Measurements from ENCODE around the genes BUB1, ANAPC1 and ZC3H6.

DNA sequence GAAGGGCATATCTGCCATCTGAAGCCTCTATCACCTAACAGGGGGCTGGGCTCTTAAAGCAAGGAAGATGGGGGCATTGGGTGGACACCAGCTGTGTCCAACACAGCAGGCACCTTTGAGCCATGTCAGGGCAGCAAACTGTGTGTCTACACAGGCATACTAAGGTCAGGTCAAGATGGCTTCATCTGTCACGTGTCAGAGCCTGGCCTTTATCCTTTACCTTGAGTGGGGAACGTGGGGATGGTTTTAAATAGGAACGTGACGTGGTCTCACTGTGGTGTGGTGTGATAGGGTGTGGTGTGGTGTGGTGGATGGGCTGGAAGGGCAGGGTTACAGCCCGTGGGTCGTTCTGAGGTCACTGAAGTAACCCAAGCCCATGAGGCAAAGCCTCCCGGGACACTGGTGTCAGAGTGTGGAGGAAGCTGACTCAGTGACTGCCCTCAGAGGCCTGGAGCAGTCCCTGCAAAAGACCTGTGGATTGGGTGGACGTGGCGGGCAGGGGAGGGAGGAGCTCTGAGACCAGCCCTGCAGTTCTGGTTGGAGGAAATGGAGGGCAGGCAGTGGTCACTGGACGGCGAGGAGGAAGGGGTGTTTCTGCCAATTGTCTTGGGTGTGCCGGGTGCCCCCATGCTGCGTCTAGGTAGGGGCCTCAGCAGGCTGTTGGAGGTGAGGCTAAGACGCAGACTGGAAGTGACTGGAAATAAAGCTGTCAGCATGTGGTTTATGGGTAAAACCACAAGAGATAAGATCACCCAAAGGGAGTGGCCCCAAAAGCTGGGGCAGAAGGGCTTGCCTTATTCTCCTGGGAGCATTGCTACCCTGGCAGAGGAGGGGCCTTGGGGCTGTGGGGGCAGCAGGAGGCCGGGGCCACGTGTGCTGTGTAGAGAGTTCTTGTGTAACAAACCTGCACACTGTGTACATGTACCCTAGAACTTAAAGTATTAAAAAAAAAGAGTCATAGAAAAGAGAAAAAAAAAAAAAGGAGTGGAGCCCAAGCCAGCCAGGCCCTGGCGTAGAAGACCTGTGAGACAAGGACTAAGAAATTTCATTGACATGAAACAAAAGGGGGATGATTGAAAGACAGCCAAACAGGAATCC lies 84.8 kb downstream of the SH3RF3 start:
CAGE:
- cytosol, long polyA minus RNA: no peak
- cytosol, long polyA plus RNA: no peak
- long polyA plus RNA: no peak
- nucleus, long polyA minus RNA: no peak
- nucleus, long polyA plus RNA: no peak

CAGE:
- cytosol, long polyA minus RNA: no peak
- cytosol, long polyA plus RNA: no peak
- long polyA plus RNA: no peak
- nucleus, long polyA minus RNA: no peak
- nucleus, long polyA plus RNA: no peak
These were observed 113.5 kb downstream of the SH3RF3 start for GRCh38 chr2:109242089-109243361.

DNA sequence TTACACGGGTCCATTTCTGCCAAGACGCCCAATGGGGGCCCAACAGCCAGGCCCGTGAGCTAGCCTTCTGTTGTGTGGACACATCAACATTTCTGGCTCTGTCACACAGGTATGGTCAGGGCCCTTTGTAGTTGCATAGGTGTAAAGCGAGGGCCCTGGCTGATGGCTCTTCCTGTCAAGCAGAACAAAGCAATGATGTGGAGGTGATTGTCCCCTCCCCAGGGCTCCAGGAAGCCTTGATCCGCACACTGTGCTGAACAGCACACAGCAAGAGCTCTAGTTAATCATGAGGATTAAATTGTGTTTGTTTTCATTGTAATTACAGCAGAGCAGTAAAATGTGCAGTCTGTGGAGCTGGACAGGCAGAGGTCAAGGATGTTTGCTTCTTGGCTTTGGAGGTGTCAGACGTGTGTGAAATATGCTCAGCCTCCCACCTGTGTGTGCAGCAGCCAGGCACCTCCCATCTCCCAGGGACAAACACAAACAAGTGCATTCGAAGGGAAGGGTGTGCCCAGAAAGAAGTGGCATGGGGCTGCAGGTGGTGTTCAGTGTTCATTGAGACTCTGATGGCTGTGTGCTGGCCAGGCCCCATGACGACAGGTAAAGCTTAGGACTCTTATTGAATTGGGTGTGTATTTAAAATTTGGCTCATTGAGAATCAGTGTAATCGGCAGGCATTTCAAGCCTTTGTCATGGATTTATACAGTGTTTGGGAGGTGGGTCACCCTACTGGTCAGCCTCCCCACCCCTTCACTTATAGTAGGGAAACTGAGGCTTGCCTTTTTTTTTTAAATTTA lies 132.3 kb downstream of the SH3RF3 start:
CAGE:
- cytosol, long polyA minus RNA: no peak
- cytosol, long polyA plus RNA: no peak
- long polyA plus RNA: no peak
- nucleus, long polyA minus RNA: no peak
- nucleus, long polyA plus RNA: no peak

CAGE:
- cytosol, long polyA minus RNA: no peak
- cytosol, long polyA plus RNA: no peak
- long polyA plus RNA: no peak
- nucleus, long polyA minus RNA: no peak
- nucleus, long polyA plus RNA: no peak
These were observed 163.4 kb downstream of the SH3RF3 start for GRCh38 chr2:109292396-109292783.

DNA sequence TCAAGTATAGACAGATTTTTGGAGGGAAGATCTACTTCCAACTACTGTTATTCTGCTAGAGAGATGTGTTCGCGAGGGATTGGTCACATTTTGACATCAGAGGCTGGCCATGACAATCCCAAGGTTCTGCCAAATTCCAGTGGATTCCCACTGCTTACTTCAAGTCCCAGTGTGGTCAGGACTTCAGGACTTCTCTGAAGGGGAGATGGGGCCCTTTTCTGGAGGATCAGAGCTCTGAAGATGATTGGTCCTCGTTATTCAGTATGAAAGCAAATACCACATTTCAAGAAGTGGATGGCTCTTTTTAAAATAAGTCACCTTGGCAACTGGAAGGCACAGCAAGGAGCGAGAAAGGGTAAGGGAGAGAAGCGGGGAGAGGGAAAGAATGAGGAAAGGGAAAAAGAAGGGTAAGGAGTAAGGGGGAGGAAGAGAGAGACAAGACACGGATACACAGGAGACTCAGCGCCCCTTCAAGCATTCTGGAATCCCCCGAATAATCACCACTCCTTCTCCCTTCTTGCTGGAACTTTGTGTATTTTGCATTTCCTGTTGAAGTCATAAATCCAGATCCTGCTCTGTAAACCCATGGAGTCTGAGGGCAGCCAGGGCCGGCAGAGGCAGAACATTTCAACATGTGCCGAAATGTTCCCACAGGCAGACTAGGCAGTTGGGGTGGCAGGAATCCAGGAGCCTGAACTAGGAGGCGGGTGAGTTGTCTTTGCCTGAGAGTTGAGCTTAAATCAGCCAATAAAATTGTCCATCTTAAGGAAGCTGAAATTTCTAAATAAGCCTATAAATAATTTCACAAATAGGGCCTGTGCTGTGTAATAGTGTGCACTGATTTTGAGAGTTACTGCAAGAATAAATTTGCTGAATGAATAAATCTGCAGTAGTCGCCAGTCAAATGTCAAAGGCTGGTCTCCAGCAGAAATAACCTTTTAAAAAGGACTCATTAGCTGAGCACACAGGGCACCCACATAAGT lies 193.0 kb downstream of the SH3RF3 start:
CAGE:
- cytosol, long polyA minus RNA: no peak
- cytosol, long polyA plus RNA: no peak
- long polyA plus RNA: no peak
- nucleus, long polyA minus RNA: no peak
- nucleus, long polyA plus RNA: no peak

CAGE:
- cytosol, long polyA minus RNA: no peak
- cytosol, long polyA plus RNA: no peak
- long polyA plus RNA: no peak
- nucleus, long polyA minus RNA: no peak
- nucleus, long polyA plus RNA: no peak
These were observed 76.7 kb downstream of the SOWAHC start for GRCh38 chr2:109690471-109691688.

DNA sequence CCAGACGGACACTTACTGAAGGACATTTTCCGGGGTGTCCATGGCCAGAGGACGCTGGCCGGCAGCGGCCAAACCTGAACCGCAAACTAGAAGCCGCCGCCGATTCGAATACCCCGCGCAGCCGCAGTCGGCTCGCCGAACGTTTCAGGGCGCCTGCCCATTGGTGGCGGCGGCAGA lies at the start of gene BUB1:
BUB1 (minus strand) TSS at position 110 of the 177 bp plus-strand sequence.
CAGE:
- cytosol, long polyA minus RNA: no peak
- cytosol, long polyA plus RNA: no peak
- long polyA plus RNA: no peak
- nucleus, long polyA minus RNA: start-site peak on the minus strand centred at position 103 of the sequence, 16 bp wide, 8 reads
- nucleus, long polyA plus RNA: no peak

GRCh38 chr2:110679467-110679996 lies 1.7 kb upstream of the BUB1 start:
CAGE:
- cytosol, long polyA minus RNA: no peak
- cytosol, long polyA plus RNA: no peak
- long polyA plus RNA: no peak
- nucleus, long polyA minus RNA: no peak
- nucleus, long polyA plus RNA: no peak

CAGE:
- cytosol, long polyA minus RNA: no peak
- cytosol, long polyA plus RNA: no peak
- long polyA plus RNA: no peak
- nucleus, long polyA minus RNA: no peak
- nucleus, long polyA plus RNA: no peak
These were observed 16.0 kb downstream of the ACOXL start for GRCh38 chr2:110748262-110748787.

DNA sequence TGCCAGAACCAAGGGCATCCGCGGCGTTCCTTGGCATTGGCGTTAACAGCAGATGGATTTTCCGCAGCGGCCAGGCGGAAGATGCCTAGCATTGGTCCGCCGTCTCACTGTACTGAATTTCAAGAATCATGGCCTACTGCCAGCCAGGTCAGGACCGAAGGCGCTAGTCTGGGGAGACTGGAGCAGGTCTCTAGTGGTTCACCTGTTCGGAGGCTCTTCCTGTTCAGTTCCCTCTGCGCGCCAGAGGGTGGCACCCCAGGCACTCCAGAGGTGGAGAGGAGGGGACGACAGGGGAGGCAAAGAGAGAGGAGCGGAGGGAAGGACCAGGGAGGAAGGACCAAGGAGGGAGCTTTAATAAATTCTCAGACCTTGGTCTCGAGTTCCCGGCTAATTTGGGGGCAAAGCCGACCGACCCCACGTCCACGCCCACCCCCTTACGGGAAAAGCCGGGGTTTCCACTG lies 3.7 kb upstream of the BCL2L11 start:
CAGE:
- cytosol, long polyA minus RNA: no peak
- cytosol, long polyA plus RNA: no peak
- long polyA plus RNA: no peak
- nucleus, long polyA minus RNA: no peak
- nucleus, long polyA plus RNA: no peak

CAGE:
- cytosol, long polyA minus RNA: no peak
- cytosol, long polyA plus RNA: no peak
- long polyA plus RNA: no peak
- nucleus, long polyA minus RNA: no peak
- nucleus, long polyA plus RNA: no peak
These were observed 8.2 kb downstream of the BCL2L11 start for GRCh38 chr2:111128487-111129716.

DNA sequence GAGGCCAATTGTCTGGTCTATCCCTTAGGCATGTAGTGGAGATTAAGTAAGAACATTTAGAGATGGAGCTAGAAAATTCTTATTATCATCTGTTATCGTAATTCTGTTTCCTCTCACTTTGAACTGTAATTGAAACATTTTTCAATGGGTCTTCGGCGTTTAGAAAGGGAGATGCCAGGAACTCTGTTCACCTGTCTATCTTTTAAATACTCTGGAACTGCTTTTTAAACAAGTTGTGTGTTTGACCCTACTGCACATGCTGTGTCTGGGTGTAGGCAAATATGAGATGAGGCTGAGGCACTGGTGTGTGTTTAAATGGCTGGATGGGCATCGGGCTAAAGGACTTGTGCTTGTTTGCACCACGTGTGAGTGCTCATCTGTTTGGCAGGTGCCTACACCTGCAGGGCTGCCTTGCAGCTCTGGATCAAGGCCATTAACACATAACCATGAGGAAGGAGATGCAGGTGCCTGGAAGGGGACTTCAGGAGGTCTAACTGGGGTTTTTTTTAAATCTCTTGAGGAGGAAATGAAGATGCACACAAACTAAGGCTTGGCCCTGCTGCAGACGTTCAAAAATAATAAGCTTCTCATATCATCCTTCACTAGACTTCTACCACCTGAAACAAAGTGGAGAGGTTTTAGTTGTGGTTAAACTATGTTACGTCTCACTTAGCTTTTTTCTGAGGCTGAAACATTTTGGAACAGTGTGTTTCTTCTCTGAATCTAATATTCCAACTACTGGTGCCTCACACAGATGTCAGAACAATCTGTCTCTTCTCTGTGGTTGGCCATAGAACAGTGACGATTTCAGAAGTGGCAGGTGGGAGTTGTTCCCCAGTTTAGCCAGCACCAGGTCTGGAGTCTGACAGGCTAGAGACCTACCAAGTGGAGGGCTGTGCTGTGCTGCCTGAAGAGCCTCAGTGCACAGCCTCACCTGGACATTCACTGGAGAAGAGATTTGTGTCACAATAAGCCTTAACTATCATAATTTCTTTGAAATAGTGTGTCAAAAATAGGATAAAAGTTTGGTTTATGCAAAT lies 36.4 kb downstream of the BCL2L11 start:
CAGE:
- cytosol, long polyA minus RNA: no peak
- cytosol, long polyA plus RNA: no peak
- long polyA plus RNA: no peak
- nucleus, long polyA minus RNA: no peak
- nucleus, long polyA plus RNA: no peak

GRCh38 chr2:111491251-111491794 lies 370.6 kb downstream of the BCL2L11 start:
CAGE:
- cytosol, long polyA minus RNA: no peak
- cytosol, long polyA plus RNA: no peak
- long polyA plus RNA: no peak
- nucleus, long polyA minus RNA: no peak
- nucleus, long polyA plus RNA: no peak

DNA sequence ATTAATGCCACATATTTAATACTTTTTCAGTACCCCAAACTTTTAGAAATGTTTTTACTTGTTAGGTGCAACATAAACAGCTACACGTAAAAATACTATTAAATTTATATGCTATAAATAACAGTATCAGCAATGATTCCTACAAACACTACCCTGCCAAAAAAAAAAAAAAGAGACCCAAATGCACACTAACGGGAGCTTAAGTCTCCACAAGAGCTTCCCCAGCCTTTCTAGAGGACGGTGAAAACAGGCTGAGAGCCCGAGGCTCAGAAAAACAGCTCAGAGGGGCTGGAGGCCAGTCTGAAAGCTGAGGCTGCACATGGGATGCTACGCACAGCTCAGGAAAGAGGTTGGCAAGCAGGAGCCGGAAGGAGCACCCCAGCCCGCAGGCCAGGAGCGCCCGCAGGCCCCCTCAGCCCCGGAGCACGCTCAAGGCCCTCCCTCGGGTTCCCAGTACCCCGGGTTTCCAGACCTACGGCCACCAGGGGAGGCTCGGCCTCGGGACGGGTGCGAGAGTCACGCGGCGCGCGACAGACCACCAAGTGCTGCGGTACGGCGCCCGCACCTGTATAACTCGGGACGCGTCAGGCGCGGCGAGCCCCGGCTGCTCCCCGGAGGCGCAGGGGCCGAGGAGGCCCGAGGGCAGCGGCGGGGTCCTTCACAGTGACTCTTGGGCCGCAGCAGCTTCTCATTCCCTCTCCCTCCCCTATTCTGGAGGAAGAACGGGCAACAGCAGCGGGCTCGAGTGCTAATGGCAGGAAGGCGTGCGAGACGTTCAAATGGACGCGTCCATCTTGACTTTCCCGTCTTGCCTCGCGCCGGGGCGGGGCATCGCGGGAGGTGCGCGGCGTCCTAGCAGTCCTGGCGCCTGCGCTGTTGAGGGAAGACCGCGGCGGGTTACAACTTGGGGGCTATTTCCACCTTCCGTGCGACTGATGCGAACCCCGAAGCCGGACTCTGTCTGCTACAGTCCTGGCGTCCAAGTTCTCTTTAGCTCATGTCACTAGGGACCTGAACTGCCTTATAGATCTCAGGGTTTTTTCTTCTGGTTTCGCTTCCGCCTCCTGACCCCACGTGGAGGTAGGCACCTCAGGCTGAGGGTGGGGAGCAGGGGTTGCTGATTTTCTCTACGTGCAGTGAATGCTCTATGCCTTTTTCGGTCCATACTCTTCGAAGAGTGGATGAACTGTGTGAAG lies at the start of gene ANAPC1:
ANAPC1 (minus strand) TSS at position 817 of the 1,196 bp plus-strand sequence.
CAGE:
- cytosol, long polyA minus RNA: start-site peak on the minus strand centred at position 801 of the sequence, 12 bp wide, 324 reads
- cytosol, long polyA plus RNA: no peak
- long polyA plus RNA: start-site peak on the minus strand centred at position 786 of the sequence, 40 bp wide, 1,054 and 651 reads in 2 replicates
- nucleus, long polyA minus RNA: start-site peak on the minus strand centred at position 800 of the sequence, 11 bp wide, 652 reads
- nucleus, long polyA plus RNA: start-site peak on the minus strand centred at position 806 of the sequence, 24 bp wide, 628 and 615 reads in 2 replicates

GRCh38 chr2:111954584-111955270 lies 56.3 kb downstream of the MERTK start:
CAGE:
- cytosol, long polyA minus RNA: no peak
- cytosol, long polyA plus RNA: no peak
- long polyA plus RNA: no peak
- nucleus, long polyA minus RNA: no peak
- nucleus, long polyA plus RNA: no peak

DNA sequence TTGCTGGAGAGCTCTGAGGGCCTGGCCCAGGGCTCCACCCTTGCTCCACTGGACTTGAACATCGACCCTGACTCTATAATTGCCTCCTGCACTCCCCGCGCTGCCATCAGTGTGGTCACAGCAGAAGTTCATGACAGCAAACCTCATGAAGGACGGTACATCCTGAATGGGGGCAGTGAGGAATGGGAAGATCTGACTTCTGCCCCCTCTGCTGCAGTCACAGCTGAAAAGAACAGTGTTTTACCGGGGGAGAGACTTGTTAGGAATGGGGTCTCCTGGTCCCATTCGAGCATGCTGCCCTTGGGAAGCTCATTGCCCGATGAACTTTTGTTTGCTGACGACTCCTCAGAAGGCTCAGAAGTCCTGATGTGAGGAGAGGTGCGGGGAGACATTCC lies 26.6 kb upstream of the TMEM87B start:
CAGE:
- cytosol, long polyA minus RNA: no peak
- cytosol, long polyA plus RNA: no peak
- long polyA plus RNA: no peak
- nucleus, long polyA minus RNA: no peak
- nucleus, long polyA plus RNA: no peak

GRCh38 chr2:112065486-112065705 lies 10.3 kb downstream of the TMEM87B start:
CAGE:
- cytosol, long polyA minus RNA: no peak
- cytosol, long polyA plus RNA: no peak
- long polyA plus RNA: no peak
- nucleus, long polyA minus RNA: no peak
- nucleus, long polyA plus RNA: no peak

CAGE:
- cytosol, long polyA minus RNA: no peak
- cytosol, long polyA plus RNA: no peak
- long polyA plus RNA: no peak
- nucleus, long polyA minus RNA: no peak
- nucleus, long polyA plus RNA: no peak
These were observed 32.7 kb downstream of the ZC3H8 start for GRCh38 chr2:112222048-112222627.

DNA sequence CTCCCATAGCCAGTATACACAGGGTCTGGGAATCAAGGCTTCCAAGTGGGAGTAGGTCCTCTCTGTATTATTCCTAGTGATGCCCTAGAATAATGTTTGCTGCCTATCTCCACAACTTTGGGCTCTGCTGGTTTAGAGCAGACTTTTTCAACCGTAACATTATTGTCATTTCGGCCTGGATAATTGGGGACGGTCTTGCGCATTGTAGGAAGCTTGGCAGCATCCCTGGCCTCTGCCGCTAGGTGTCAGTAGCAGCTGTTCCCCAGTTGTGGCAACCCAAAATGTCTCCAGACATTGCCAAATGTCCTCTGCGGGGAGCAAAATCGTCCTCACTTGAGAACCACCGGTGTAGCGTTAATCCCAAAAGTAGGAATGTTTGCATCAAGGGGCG lies 4.5 kb upstream of the ZC3H8 start:
CAGE:
- cytosol, long polyA minus RNA: no peak
- cytosol, long polyA plus RNA: no peak
- long polyA plus RNA: no peak
- nucleus, long polyA minus RNA: no peak
- nucleus, long polyA plus RNA: no peak

DNA sequence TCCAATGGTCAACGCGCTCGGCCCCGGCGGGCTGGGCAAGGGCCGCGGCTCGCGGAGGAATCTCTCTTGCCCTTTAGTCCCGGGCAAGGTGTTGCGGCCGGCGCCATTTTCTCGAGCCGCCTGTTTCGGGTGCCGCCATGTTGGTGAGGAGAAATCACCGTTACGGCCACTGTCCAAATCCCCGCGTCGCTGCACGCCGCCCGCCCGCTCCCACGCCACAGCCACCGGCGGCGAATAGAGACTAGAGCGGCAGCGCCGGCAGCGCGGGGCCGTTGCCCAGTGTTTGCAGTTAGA lies at the start of gene ZC3H6:
ZC3H6 (plus strand) TSS at position 103 of the 294 bp plus-strand sequence.
CAGE:
- cytosol, long polyA minus RNA: start-site peak on the plus strand centred at position 99 of the sequence, 46 bp wide, 7 reads
- cytosol, long polyA plus RNA: no peak
- long polyA plus RNA: start-site peak on the plus strand centred at position 120 of the sequence, 88 bp wide, 21 and 36 reads in 2 replicates
- nucleus, long polyA minus RNA: start-site peak on the plus strand centred at position 111 of the sequence, 71 bp wide, 22 reads
- nucleus, long polyA plus RNA: no peak

All from keratinocyte (primary cell).